H4 (cell line): ENCODE measurements around a stretch of chr6.

DNA sequence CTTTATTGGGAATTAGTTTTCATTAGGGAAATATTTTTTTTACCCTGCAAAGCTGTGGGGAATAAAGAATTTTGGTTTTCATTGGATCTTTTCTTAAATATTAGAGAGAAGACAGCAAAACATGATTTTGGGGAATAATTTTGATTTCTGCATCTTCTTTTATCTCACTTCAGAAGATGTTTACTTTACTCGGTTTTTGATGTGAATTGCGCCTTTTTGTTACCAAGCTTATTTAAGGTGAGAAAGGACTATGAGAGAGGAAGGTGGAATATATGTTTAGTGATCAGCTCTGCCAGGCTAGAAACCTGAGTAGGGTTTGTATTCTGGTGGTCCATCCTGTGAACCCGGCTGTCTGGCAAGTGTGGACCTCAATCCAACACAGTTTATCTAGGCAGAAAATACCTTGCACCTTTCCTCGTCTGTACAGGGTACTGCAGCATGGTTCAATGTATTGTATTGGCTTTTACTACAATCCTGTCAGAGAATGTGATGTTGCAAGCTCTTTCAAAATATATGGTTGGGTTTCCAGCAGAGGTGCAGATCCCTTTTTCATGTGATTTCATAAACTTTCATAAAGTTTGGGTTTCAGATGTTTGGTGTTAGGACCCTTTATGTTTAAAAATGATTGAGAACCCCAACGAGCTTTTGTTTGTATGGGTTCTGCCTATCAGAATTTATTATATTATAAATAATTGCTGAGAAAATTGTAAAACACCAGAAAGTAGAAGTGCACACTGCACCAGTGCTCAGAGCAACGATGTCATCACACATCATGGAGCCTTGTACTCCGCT is 106.8 kb downstream of the RTN4IP1 start:
- RAMPAGE, long total RNA = no peak

DNA sequence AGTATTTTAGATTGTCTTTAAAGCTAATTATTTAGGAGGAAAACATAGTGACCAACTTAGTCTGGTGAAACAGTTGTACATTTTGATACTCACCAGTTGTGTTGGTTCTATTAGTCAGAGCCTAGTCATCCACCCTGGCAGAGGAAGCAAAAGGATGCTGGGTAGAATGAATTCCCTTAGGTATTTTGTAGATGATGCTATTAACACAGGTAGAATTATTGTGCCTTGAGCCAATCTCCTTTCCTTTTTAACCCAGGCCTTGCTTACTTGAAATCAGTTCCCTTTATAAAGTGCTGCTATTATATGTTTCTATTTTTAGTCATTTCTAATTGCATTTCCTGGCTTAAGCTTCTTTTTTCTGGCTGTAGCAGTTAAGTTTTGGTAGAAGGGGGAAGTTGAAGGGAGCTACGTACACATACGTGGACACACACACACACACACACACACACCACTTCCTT is 82.5 kb downstream of the RTN4IP1 start:
- RAMPAGE, long total RNA = no peak

GRCh38 chr6:106666567-106667302 is 37.4 kb downstream of the QRSL1 start:
- RAMPAGE, long total RNA = no peak

- RAMPAGE, long total RNA = no peak
Measured at GRCh38 chr6:106750579-106751108, 121.3 kb downstream of the QRSL1 start.

GRCh38 chr6:106912967-106913205 is 61.6 kb downstream of the CD24 start:
- RAMPAGE, long total RNA = no peak

GRCh38 chr6:106924830-106925342 is 49.6 kb downstream of the CD24 start:
- RAMPAGE, long total RNA = no peak

DNA sequence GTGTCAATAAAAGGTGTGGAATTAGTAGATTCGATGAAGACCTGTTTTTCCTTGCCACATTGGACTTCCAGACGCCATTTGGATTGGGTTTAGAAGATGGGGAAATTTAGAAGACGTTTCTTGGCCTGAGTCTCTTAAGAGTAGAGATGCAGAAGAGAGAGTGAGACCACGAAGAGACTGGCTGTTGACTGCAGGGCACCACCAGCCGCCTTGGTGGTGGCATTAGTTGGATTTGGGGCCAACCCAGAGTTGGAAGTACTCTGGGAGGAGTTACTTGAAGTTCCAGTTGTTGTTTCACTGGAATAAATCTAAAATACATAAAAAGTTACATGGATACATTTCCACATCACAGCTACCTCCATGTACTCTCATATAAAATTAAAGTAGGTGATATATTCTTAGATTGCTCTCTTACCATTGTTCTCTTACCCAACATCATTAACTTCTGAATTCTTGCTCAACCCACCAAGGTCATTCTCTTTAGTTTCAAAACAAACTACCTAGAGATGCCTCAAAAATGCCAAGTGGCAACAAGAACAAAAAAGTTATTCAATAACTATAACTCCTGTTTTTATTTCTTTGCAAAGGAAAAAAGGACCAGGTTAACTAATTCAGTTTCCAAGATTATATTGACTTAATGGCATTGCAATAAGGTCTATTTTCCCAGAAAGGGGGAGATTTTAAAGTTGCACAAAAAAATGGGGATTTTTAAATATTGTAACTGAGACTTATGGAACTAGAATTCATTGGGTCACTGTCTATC is 2.8 kb downstream of the CD24 start:
- RAMPAGE, long total RNA = no peak

DNA sequence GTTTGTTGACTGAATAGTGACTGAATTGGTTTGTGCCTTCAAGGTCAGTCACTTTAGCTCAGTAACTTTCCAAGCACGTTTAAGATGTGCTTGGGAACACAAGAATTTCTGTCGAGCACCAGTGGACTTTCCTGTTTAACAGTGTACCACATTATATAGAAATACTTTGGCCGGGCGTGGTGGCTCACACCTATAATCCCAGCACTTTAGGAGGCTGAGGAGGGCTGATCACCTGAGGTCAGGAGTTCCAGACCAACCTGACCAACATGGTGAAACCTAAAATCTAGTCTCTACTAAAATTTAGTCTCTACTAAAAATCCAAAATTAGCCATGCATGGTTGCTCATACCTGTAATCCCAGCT is 1.8 kb upstream of the CD24 start:
- RAMPAGE, long total RNA = no peak

DNA sequence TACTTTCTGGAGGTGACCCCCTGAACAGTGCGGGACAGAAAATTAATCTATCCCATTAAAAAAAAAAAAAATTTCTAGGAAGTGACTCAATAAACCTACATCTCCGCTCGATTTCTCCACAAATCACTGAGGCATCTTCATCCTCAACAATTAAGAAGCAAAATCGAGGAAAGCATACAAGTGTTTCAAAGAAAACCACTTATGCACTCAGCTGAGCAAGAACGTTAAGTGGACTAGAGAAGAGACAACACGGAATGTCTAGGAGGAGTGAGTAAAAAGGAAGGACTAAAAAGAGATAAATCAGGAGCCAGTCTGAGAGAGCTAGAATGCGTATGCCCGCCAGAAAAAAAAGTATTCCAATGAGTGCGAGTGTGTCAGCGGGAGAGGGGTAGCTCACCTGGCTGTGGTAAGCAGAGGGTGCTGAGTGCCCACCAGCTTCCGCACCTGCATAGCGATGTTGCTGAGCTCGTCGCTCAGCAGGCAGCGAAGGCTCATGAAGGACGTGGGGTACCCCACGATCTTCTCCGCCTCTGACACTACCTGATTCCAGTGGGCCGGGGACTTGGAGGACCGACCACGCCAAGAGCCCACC is 675 bp downstream of the PDSS2 start:
- RAMPAGE, long total RNA = no peak

DNA sequence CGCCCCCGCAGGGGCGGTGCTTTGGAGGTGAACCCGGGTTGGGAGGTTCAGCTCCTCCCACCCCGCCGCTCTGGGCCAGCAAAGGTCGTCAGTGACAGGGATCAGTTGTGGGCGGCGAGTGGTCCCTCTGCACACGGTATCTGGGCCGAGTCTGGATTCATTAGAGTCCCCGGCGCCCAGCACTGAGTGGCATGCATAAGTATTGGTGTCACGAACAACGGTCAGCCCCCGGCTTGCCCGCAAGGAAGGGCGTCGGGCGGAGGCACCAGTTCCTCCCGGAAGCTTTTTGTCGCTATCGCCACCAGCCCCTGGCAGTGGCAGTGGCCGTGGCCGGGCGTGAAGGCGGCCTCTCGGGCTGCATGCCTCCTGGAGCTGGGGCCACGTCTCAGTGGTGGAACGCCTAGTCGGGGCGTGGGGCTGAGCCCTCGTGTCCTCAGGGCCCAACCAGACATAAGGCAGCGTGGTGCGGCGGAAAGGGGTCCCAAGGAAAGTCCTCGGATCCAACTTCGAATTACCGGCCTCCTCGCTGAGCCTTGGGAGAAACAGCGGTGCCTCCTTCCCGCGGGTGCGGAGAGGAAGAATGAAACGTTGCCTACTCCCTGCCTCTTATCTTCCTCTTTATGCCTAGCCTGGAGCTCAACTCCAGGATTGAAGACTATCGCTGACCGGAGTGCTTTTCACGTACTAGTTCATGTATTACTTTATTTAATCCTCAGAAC is 431 bp upstream of the PDSS2 start:
- RAMPAGE, long total RNA = no peak

- RAMPAGE, long total RNA = no peak
Measured at GRCh38 chr6:107586017-107586407, 96.1 kb downstream of the SOBP start.

GRCh38 chr6:107674848-107675750 is 149.0 kb downstream of the SCML4 start:
- RAMPAGE, long total RNA = no peak

- RAMPAGE, long total RNA = no peak
Measured at GRCh38 chr6:107890794-107891891, 66.9 kb downstream of the SEC63 start.

DNA sequence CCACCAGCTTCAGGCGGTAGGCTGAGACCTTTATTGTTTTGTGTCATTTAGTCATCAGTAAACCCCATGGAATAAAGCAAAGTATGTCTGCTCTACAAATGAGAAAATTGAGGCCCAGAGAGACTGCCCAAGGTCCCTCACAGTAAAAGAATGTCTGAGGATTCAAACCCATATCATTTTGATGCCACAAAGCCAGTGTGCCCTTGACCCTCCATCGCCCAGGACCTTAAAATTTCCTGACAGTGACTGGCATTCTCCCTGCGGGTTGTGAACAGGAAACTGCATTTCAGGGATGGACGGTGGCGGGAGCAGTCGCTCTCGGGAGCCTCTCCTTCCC is 1.2 kb upstream of the SEC63 start:
- RAMPAGE, long total RNA = no peak

GRCh38 chr6:108294251-108294703 is 577 bp upstream of the AFG1L start:
- RAMPAGE, long total RNA = no peak

- RAMPAGE, long total RNA = no peak
Measured at GRCh38 chr6:108363122-108363599, 68.3 kb downstream of the AFG1L start.

GRCh38 chr6:108597943-108598773 is 37.4 kb downstream of the FOXO3 start:
- RAMPAGE, long total RNA = no peak

- RAMPAGE, long total RNA = no peak
Measured at GRCh38 chr6:108605402-108605969, 44.8 kb downstream of the FOXO3 start.

DNA sequence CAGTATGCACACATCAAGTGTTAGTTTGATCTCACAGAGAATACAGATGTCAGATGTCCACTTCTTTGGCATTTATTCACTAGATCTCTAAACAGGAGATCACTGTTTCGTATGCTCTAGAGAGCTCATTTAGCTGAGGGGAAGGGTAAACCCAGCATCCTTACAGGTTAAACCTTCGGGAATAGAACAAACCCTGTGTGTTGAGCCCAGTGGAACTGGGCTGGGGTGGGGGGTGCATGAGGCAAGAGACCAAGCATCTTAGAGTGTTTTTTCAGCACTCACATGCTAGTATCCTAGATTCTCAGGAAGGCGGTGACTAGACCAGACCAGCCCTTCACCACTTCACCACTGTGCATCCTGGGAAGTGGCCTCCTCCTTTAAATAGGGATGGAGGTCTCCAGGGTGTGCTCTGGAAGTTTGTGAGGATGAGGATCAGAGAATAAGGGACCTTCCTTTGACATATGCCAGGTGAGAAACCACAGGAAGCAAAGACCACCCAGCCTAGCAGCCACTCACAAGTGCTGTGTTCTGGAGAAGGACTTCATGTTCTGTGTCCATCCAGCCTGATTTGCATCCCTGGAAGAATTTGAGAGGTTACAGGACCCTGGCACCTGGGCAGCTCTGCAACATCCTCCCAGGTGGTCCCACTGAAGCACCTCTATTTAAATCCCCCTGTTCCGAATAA is 75.7 kb downstream of the FOXO3 start:
- RAMPAGE, long total RNA = no peak

DNA sequence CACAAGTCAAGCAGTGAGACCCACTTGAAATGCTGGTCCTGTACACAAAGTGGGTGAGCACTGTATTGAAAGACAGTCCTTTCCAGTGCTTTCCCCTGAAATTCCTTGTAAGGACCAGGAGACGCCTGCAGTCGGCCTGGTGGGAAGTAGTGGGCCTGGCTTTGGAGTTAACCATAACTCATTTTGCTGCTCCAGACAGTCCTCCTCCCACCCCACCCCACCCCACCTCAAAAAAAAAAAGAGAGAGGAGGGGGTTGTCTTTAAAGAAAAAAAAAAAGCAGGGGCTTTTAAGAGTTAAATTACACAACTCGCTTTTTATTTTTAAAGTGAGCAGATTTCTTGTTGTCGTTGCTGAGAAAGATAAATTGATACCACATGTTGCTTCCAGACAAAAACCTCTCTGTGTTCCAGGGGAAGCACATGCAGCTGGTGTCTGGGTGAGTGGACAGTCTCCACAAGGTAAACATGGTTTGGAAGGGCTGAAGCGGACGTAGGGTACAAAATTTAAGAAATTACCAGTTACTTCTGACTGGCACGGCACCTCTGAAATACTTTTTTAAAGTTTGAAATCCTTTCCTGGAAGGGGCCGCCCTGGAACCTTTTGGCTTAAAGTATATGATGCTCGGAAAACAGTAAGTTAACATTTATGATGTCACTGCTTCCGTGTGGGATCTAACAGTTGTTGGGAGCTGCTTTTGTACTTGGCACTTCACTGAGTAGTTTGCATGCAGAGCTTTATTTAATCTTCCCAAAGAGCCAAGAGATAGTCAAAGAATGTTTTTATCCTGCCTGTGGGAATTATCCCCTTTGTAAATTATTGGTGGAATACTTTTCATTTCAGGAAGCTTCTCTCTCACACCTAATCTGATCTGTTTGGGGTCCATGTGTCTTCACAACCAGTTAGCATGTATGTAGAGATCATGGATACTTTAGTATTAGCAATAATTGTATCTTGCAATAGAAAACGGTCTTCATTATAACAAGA is 95.5 kb downstream of the FOXO3 start:
- RAMPAGE, long total RNA = no peak